ENCODE results near the gene COMTD1.

GRCh38 chr10:75235175-75236322 is at the start of gene COMTD1:
Gene COMTD1, minus strand, starts transcription at chr10:75235957.
- RRBS = 1% methylated on average over 31 of the region's 93 CpGs

DNA sequence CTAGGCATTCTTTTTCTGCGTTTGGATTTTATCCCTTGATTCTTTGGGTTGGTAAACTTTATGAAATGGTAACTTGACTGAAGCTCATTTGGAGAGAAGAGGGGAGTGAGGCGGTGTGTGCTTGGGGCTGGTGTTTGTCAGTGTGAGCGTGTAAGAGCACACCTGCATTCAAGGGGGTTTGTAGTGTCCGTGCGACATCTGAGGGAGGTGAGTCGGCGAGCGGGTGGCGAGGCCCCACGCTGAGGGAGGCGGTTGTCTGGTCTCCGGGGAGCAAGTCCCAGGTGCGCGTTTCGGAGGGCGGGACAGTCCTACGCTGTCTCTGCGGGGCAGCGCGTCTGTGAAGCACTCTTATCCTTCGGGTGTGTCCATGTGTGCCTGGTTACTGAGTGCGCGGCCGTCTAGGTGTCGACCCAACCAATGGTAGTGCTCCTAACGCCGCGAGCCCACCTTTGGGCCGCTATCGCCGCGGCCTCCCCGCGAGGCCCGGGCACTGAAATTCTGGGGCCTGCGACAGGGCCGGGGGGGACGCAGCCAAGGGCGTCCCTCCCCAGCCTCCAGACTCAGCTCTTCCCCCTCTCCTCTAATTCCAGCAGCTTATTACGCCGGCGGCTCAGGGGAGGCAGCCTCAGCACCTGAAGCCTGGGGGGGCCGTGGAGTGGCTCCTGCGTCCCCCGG is 2.7 kb upstream of the ZNF503 start:
- RRBS = 3% methylated on average over 9 of the region's 45 CpGs

DNA sequence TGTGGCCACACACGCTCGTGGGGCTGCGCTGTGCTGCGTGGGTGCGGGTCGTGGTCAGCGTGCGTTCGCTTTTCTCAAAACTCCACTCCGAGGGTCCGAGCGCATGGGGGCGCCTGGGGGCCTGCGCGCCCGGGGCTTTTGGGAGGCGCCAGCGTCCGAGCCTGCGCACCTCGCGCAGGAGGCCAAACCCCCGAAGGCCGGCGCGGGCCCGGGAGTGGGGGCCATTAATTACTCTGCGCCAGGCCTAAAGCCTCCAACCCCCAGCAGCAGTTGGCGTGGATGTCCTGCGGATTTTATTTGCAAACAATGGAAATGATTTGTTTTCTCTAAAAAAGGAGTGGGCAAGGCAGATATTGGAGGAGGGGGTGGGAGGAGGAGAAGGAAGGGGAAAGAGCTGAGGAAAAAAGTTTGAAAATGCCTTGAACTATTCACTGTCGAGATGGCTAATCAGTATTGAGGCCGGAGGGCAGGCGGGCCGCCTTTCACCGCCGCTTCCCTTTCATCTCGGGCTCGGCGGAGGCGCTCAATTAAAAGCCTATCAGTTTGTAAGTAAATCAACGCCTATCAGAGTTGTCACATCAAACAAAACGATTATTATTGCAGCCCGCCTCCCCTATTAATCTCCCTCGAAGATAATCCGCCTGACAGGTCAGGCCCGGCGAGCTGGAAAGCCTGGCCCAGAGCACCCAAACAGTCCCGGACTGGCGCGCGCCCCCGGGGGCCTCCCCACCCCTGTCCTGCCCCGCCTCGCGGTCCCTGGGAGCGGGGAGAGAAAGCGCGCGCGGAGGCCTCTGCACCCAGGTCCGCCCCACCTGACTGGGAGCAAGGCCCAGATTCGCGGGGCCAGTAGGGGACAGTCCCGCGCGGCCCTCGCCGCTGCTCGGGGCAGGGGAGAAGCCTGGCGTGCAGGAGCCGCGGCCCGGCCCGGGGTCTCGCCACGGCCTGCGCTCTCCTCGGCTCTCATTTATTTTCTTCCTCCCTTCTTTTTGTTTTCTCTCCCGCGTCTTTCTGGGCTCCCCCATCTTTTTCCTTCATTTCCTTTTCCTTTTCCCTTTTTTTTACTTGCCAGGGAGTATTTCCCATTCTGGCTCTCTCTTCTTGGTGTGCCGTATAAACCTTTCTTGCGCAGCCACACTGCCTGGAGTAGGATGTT is 3.6 kb upstream of the ZNF503 start:
- RRBS = 3% methylated on average over 10 of the region's 82 CpGs

DNA sequence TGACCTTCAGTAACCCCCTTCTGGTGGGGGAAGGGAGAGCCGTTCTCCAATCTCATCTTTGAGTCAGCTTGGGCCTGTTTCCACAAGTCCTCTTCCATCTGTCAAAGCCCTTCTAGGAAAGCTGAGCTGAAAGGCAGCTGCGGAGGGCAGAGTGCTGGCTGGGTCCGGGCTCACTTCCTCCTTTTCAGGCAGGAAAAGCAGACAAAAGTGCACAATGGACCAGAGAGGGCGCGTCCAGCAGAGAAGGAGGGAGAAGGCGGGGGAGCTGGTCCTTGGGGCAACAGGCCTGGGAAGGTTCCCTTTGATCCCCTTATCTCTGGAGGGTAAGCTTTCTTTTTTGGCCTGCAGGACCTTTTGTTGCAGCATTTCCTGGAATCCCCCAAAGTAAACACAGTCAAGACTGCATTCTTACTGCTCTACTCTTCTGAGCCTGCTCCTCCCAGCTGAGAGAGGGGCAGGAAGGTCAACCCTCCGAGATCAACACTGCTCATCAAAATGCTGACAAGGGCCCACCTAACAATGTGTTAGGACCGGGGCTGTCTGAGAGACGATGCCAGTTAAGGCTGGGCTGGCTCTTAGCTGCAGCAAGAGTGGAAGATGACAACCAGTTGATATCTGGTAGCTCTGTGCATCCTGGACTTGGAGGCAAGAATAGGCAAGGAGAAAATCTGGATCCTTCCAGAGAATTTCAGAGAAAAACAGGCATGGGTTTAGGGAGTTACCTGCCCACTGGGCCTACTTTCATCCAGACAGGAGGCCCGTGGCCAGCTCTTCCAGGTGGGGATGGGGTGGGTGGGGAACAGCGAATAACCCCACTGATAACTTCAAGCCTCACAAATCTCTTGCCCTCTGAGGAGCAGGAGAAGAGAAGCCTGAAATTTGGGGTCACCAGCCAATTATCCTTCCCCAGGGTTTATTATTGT is 1.0 kb upstream of the LRMDA start:
- RRBS = no CpG with 5 or more reads among the region's 11 CpGs

- RRBS = no CpG with 5 or more reads among the region's 6 CpGs
These were observed 97.0 kb downstream of the LRMDA start for GRCh38 chr10:75528067-75529128.

GRCh38 chr10:75617375-75617867 is 186.0 kb downstream of the LRMDA start:
- RRBS = no CpG with 5 or more reads among the region's 2 CpGs

DNA sequence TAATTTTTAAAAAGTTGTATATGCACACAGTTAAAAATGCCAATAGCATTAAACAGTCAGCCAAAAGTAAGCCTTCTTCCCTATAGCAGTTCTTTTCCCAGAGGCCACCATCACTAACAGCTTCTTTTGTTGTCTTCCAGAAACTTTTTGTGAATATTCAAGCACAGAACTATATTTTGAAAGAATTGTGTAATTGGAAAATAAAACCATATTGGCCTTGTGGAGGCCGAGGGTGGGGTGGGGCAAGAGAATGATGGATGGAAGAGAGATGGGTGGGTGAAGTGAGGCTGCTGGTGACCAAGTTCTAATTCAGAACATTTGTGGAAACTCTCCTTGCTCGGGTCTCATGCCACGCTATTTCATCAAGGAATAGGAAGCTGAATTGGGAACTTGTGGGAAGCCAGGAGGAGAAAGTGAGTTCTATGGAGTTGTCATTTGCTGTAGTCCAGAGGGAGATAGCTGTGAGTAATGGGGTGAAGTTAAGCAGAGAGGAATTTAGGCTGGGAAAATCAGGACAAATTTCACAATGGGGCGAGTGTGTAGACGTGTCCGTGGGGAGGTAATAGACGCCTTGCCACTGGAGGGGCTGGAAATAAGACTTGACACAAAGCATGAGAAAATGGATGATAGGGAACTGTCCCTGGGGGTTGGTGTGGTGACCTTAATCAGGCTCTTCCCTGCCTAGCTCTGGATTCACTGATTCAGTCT is 339.2 kb downstream of the LRMDA start:
- RRBS = no CpG with 5 or more reads among the region's 7 CpGs

GRCh38 chr10:75929518-75930130 is 498.2 kb downstream of the LRMDA start:
- RRBS = no CpG with 5 or more reads among the region's 2 CpGs

- RRBS = no CpG with 5 or more reads among the region's 4 CpGs
These were observed 620.0 kb downstream of the LRMDA start for GRCh38 chr10:76051437-76051883.

GRCh38 chr10:76324315-76324712 is 892.9 kb downstream of the LRMDA start:
- RRBS = no CpG with 5 or more reads among the region's 7 CpGs

DNA sequence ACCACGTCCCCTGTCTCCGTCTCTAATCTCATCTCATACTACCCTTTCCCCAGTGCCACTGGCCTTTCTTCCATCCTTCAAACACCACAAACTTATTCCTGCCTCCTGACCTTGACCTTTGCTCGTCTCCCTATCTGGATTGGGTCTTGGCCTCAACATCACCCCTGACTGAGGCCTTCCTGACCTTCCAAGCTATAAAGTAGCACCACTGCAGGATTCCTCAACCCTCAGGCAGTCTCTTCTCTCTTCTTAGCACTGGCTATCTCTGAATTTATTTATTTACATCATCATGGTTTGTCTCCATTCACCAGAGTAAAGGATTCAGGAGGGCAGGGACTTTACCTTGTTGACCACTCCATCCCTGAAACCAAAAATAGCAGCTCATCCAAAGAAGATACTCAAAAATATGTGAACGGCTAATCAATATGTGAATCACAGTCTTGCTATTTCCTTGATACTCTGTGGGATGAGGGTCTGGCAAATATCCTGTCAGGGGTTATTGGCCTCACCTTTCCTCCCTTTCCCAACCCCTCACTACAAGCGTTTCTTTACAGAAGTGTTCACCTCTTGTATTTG is 627.9 kb downstream of the KCNMA1 start:
- RRBS = no CpG with 5 or more reads among the region's 5 CpGs

DNA sequence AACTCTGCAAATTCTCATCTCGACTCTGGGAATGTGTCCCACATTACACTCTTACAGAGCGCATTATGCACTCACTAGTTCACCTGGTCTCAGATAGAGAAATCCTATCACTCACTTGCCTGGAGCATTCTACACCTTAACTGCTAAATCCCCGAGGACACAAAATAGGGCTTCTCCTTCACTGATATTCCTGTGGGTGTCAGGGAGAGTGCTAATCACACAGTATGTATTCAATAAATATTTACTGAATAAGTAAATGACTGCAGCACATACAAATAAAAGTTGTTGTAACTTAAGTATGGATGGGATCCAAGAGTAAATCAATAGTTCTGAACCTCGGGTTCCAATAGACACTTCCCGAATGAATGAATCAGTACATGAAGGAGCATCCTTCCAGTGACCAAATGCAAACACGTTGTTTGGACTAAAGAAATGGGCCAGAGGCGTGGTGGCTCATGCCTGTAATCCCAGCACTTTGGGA is 559.0 kb downstream of the KCNMA1 start:
- RRBS = no CpG with 5 or more reads among the region's 7 CpGs

DNA sequence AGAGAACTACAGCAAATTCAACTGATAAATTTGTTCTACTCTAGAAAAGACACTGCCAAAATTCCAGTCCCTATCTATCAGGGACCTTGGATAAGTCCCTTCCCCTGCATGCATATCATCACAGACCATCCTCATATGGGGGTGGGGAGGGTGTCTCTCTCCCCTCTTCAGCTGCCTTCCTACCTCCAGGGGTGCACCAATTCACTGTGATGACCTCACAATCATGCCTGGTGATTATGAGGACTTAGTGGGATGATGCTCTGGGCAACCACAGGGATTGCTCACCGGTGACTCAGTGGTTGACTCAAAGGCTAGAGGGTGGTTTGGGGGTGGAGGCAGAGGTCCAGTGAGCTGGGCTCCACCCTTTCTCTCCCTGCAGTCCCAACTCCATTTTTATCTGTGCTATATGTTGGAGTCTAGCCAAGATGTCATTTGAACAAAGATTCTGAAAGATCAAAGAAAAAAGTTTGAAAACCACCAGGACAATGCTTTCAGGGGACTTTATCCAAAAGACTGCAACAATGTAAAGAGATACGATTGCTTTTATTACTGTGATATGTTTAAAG is 286.9 kb downstream of the KCNMA1 start:
- RRBS = no CpG with 5 or more reads among the region's 2 CpGs

DNA sequence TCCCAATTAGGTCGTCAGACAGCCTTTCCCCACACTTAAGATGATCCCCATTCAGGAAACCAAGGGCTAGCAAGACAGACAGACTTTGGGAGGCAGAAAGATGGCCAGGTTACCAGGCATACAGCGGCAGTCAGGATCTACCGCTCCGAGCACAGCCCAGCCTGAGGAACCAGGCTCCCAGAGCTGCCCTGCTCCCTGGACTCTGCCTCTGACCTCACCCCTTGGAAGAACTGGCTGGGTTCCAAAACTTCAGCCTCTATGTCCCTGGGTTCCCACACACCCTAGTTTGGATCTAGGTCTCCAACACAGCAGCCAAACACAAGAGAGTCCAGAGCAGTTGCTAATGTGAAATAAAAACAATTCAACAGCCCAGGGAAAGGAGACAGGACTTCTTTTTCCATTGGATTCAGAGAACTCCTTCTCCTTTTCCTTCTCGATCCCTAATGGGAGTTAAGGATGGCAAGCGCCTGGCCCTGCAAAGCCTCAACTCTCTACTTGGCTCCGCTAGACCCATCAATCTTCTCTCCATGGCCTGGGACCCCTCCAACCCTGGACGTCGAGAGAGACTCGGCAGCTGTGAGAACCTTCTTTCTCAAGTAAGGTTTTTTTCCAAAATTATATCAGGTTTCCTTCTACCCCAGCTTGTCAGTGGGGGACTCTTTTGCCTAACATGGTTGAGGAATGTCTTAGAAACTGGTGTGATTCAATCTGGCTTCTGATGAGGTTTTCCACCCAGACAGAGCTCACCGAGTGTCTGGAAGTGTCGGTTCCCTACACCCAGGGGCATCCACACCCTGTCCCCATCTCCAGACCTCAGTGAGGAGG is 219.6 kb downstream of the KCNMA1 start:
- RRBS = no CpG with 5 or more reads among the region's 12 CpGs

GRCh38 chr10:77515603-77516217 is 121.9 kb downstream of the KCNMA1 start:
- RRBS = no CpG with 5 or more reads among the region's 6 CpGs

- RRBS = no CpG with 5 or more reads among the region's 8 CpGs
These were observed 34.8 kb downstream of the KCNMA1 start for GRCh38 chr10:77602773-77603277.

GRCh38 chr10:77791848-77792624 is 134.5 kb downstream of the DLG5 start:
- RRBS = no CpG with 5 or more reads among the region's 22 CpGs

DNA sequence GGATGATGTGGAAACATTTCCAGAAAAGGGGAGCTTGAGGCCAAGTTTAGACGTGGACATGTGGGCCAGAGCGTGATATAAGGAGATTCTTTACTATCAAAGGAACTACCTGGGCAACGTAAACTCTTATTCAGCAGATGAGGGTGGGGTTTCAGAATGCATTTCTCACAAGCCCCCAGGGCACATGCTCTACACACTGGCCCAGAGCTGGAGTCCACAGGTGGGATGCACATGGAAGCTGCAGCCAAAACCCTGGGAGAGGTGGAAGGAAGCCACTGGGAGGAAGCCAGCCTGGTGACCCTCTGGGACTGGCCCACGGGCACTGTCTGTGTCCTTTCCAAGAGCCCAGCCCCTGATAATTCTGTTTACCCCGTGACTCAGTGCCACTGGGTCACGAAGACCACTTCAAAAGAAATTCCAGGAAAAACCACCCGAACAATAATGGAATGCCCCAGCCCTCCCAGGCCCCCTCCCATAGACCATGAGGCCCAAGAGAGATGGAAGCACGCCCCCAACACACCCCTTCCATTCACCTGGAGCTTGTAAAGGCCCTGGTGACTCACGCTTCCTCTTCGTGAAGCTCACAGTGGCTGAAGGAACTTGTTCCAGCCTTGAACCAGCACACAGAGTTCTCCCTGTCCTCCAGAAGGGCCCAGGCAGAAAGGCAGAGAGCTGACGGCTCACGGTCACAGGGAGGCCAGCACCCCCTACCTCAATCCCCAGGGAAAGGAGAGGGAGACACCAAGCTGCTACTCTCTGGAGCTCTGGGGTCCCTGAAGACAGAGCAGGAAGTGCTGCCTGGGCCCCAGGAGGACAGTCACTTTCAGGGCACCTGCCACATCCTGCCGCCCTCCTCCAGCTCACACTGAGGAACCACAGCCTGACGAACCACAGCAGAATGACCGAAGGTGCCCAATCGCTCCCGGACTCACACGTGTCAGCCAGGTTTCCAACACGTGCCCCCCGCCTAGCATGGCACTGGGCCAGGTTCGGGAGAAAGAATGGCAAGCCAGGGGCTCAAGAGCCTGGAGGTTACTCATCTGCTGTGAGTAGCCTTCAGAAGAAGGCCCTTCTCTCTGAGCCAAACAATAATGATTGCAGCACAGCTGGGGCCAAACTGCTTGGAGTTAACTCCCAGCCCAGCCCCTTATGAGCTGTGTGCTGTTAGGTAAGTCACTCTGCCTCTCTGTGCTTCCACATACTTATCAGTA is 53.0 kb downstream of the DLG5 start:
- RRBS = no CpG with 5 or more reads among the region's 21 CpGs

DNA sequence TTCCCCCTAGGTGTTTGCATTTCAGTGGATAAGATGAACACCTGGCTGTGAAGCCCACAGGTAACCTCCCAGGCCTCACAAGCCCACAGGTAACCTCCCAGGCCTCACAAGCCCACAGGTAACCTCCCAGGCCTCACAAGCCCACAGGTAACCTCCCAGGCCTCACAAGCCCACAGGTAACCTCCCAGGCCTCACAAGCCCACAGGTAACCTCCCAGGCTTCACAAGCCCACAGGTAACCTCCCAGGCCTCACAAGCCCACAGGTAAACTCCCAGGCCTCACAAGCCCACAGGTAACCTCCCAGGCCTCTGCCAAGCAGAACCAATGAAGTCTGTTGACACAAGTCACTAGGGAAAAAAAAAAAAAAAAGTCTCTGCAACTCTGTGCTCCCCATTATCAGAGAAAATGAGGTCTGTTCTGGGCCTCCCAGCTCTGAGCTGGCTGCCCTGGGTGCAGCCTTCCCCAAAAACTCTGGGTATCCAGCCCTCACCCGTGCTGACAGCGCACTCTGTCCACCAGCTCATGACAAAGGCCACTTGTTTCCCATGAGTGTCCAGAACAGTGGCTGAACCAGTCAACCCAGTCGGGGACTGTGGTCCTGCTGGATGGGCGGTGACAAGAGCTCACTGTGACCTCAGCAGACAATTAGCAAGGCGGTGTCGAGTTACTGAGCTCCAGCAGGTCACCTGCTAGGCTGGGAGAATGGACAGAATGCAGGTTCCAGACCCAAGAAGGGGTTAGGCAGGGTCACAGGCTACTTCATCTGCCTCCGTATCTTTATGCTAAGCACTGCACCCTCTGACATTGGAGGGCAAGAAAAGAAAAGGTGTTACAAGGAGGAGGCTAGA is 37.4 kb downstream of the DLG5 start:
- RRBS = no CpG with 5 or more reads among the region's 7 CpGs

DNA sequence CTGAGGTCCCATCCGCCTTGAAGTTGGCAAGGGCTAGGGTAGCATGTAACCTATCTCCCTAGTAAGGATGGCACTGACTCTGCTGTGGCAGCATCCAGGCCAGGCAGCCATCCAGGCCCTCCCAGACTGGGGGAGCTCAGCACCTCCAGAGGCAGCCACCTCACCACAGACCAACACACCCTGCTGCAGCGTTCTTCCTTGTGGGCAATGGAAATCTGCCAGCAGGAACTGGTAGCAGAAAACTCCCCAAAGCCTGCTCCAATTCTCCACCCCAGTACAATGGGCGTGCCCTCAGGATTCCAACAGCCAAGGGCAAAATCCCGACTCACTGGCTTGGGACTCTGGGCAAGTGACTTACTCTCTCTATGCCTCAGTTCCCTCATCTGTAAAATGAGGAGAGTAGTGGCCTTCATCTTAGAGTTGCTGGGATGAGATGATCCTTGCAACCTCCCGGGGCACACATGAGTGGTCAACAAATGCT is 27.4 kb downstream of the DLG5 start:
- RRBS = no CpG with 5 or more reads among the region's 5 CpGs